LUHMES (cell line): ENCODE results near the gene SPDYE5.

DNA sequence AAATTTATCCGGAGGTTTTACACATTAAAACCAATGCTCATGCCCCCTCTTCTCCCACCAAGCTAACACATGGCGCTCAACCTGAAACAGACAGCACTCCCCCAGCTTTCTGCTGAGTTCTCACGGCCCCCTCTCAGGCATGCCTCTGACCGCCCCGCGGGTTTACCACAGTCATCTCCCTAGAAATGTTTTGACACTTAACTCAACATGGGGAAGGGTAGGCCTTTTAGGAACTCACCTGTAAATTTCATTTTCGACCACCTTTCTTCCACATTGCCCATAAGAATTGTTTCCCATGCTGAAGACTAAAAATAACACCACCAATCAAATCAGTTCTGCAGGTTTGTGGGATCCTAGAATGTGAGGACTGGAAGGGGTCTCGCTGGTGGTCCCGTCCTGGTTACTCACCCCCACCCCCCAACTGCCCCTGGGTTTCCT lies 9.2 kb downstream of the RCC1L start:
- PRO-cap, result no peak

DNA sequence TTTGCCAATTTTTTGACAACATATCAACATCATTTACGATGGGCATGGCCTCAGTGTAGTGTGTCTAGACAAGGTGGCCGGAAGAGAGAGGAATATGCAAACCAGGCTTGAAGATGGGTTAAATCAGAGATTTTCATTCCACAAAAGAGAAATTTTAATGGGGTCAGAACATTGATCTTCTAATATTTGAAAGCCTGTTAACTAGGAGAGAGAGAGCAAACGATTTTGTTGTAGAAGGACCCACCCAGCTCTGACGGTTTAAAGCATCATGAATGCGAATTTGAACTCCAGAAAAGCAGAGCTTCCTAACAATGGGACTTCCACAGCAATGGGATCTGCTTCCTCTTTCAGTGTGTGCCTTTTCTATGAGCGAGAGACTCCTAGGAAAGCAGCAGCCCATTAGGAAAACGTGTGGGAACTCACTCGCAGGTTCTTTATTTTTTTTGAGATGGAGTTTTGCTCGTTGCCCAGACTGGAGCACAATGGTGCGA lies at the start of gene SPDYE5:
Gene SPDYE5 (plus strand): TSS at position 308 of the 491 bp plus-strand sequence.
- PRO-cap, result no peak

GRCh38 chr7:75500612-75501245 lies 8.6 kb downstream of the SPDYE5 start:
- PRO-cap, result no peak

GRCh38 chr7:75546676-75547285 lies 54.7 kb downstream of the SPDYE5 start:
- PRO-cap, result no peak

DNA sequence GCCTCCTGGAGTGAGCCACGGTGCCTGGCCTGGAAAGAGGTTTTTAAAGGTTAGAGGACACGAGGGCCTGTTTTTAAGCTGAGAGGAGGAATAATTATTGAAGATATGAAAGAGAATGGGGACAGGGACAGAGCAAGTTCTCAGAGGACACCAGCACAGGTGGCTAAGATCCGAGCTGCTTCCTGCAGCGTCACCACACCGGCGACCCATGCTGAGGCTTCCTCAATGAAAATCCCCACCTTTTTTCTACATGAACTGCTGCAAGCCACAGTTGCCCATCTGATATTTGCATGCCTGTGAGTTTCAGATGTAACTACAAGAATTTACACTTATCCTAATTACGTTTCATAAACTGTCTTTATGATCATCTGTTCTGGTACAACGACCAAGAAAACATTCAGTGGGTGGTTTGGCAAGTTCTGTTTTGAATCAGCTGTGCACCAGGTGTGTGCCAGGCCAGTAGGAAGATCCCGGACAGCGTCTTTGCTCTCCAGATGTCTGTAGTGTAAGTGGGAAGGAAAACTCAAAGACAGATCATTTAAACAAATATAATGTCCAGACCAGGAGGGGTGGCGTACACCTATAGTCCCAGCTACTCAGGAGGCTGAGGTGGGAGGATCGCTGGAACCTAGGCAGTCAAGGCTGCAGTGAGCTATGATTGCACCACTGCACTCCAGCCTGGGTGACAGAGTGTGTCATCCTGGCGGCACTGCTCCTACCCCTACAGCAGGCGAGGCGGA lies 75.8 kb downstream of the HIP1 start:
- PRO-cap, result no peak

GRCh38 chr7:75671295-75671767 lies 67.4 kb downstream of the HIP1 start:
- PRO-cap, result no peak

- PRO-cap, result no peak
Measured at GRCh38 chr7:75920248-75921218, 5.6 kb downstream of the POR start.

- PRO-cap, result no peak
Measured at GRCh38 chr7:75967483-75968087, 26.8 kb downstream of the TMEM120A start.

DNA sequence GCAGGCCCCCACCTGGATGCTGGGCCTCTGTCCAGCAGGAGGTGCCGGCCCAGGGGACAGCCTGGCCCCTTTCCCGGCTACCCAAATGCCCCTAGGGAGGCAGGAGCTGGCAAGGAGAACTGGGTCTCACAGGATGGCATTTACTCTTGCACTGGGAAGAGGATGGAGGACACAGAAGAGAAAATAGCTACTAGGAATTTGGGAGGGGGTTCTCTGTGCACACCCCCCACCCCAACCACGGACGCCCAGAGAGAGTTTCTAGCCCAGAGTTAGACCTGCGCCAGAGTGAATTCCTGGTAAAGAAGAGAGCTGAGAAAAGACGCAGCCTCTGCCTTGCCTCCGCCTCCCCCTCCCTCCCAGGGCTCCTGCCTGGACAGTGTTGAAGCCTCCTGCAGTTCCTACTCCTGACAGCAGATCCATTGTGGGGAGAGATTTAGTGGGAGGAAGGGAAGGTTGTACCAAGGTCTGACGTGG lies 797 bp downstream of the SRRM3 start:
- PRO-cap, result no peak

DNA sequence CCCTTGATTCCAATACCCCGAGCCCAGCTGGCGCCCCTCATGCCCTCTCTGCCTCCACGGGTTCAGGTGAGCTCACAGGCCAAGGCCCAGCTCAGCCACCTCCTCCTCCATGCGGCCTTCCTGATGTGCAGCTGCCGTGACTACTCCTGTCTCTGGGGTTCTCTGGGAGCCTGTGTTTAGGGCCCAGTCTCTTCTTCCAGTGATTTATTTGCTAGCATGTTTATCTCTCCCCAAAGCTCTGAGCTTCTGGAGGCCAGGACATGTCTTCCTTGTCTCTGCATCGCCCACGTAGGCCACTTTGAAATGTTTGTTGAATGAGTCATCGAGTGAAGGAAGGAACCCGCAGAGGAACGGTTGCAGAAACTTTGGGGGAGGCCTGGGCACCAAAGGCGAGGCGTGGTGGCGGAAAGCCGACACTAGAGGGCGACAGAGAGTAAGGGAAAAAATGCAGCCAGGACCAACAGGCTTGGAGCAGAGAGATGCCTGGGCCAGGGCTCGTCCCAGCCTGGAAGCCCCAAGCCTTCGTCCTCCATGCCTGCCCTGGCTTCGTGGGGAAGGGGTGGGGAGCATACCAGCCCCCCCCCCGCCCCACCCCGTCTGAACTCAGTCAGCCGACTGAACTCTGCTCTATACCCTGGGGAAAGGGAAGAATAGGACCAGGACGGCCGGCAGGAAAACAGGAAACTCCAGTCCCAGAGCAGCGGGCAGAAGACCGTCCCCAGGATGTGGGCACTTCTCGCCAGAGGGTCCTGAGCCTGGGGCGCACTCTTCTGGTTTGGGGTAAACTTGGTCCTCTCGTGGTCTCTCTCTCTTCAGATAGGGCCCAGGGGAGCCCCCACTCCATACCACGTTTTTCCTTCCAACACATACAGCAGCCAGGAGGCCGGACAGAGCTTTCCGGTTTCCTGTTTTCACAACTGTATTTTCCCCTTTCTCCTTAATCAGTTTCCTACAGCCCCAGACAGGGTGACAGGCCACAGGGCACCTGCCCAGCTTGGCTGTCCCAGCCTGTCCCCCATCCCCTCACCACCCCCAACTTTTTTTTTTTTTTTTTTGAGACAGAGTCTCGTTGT lies 10.8 kb upstream of the HSPB1 start:
- PRO-cap, result no peak

GRCh38 chr7:76300114-76300650 lies 2.3 kb upstream of the HSPB1 start:
- PRO-cap, result no peak

- PRO-cap, result no peak
Measured at GRCh38 chr7:76303890-76304624, 1.6 kb downstream of the HSPB1 start.

DNA sequence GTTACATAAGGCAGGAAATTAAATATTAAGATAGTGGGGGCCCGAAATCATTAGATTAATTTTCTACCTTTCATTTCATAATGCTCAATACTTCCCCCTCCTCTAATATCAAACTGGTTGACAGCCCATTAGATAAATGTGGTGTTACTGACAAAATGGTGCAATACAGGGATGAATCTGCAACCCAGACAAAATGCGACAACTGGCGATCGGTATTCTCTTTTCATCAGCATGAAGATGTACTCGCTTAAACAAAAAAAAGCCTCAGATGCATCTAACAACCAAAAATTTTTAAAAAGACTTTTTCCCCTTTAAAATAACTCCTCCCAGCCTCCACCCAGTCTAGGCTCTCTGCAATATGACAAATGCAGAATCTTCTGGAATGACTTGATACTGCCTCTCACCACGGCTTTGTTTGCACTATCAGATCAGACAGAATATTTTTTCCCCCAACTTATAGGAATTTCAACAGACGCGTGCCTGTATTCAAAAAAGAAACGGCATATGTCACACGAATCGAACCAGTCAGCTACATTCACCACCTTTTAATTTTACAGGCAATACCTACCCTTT lies 1.3 kb downstream of the YWHAG start:
- PRO-cap, result no peak

- PRO-cap, result no peak
Measured at GRCh38 chr7:76403911-76404394, 5.5 kb downstream of the SSC4D start.

- PRO-cap, result no peak
Measured at GRCh38 chr7:76464653-76465504, 3.4 kb downstream of the DTX2 start.

DNA sequence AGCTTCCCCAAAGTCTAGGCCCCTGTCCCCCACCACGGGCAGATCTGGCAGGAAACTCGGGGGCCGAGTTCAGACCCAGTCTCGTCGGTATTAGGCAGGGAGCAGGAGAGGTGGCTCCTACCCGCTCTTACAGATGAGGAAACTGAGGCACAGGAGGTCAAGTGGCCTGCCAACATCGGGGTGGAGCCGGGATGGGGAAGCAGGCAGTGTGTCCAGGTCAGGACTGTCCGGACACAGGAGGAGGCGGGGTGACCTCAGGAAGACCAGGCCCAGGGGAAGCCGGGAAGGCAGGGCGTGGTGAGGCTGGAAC lies 1.7 kb downstream of the UPK3B start:
- PRO-cap, result no peak

DNA sequence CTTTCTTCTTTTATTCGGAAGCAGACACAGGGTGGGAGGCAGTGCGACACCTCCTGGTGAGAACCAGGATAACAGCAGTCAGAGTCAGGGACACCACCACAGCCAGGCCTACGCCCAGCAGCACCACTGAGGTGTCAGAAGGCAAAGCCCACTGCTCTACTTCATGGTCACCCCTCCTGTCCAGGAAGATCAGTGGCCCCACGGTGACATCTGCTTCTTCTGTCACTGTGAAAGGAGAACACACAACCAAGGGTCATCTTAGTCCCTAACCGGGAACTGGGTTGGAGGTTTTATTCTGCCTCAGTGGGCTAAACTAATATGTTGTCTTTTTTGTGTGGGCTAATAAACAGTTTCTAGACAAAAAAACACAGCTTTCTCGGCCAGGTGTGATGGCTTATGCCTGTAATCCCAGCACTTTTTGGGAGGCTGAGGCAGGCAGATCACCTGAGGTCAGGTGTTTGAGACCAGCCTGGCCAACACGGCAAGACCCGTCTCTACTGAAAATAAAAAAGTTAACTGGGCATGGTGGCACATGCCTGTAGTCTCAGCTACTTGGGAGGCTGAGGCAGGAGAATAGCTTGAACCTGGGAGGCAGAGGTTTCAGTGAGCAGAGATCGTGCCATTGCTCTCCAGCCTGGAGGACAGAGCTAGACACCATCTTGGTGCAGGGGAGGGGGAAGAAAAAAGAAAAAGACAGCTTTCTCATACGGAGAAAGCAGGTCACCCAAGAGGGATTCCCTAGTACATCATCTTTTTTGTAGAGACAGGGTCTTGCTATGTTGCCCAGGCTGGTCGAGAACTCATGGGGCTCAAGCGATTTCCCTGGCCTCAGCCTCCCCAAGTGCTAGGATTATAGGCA lies 16.9 kb downstream of the POMZP3 start:
- PRO-cap, result no peak

DNA sequence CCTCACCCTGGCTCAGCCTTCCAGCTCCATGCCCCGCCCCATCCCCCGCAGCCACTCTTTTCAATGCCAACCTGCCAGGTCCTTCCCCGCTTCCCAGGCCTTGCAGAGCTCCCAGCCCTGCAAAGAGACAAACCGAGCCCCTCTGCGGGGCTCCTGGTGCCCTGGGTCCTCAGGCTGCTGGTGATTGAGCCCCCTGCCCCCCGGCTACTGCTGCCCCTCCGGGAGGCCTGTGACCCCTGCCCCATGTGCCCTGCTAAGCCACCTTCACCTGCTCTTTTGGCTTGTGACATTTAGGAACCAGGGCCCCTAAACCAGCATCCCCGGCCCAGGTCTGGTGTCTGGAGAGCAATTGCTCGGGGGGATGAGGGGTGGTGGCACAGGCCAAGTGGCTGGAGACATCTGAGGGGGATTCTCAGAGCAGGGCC lies 25.7 kb downstream of the SPDYE17 start:
- PRO-cap, result no peak

DNA sequence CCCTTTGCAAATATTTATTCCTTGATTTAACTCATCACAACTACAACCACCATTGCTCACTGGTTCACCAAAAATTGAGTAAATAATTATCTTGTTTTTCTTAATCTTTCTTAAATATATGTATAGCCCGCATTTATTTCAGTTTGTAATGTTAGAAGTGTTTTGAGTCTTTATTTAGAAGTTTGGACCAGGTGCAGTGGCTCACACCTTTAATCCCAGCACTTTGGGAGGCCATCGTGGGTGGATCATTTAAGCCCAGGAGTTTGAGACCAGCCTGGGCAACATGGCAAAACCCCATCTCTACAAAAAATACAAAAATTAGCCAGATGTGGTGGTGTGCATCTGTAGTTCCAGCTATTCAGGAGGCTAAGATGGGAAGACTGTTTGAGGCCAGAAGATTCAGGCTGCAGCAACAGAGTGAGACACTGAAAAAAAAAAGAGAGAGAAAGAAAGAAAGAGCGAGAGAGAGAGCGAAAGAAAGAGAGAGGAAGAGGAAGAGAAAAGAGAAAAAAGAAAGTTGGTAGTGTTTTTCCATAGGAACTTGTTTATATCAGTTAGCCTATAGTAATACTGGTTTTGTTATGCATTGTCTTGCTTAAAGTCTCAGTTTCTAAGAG lies 12.7 kb downstream of the CCDC146 start:
- PRO-cap, result no peak

DNA sequence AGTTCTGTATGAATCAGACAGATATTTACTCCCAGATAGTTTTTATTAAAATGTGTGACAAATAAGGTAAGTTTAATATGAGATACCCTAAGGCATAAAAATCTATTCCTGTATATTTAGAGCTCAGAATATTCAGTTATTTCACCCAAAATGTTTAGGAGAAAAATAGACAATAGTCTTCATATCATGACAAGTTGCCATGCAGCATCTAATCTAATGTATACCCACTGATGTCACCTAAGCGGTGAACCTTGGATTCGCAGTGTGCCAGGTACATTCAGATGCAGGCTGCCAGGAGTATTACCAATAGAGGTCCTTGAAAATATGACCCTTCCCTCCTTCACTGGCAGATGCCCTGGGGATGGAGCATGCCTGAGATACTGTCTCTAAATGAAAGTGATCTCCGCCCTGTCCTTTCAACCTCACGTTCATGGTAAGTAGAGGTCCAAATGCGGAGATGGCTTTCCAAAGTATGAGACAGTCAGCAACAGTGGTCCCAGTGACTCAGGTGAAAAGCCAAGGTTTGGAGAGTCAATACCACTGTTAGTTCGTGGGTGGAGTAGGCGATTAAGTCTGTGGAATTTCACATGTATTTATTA lies 1.6 kb downstream of the FGL2 start:
- PRO-cap, result no peak